ENCODE measurements around the genes FLCN and RAI1.

DNA sequence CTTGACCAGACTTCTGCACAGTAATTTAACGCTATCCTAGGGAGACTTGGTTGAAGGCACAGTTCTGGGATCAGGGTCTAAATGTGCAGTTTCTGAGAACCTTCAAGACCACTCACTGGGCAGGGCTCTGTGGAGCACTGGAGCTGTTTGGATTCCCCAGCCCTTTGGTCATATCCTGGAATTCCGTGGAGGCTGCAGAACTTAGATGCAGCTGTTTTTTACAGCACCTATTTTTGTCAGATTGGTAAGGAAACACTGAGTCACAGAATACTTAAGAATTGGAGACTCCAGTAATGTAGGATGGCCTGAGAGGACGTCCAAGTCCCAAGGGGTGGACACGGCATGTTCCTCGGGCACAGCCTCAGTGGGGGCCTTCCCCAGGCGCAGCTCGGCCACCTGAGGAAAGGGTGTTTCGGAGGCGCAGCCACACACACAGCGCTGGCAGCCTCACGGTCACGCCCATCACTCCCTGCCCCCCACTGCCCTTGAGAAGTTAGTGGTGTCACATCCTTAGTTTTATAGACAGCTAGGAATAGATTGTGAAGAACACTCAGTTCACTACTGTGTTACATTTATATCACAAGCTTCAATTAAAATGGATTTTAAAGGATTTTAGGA, 14.8 kb downstream of the PLD6 start:
- PRO-cap = no peak
- CAGE, long polyA plus RNA = no peak

DNA sequence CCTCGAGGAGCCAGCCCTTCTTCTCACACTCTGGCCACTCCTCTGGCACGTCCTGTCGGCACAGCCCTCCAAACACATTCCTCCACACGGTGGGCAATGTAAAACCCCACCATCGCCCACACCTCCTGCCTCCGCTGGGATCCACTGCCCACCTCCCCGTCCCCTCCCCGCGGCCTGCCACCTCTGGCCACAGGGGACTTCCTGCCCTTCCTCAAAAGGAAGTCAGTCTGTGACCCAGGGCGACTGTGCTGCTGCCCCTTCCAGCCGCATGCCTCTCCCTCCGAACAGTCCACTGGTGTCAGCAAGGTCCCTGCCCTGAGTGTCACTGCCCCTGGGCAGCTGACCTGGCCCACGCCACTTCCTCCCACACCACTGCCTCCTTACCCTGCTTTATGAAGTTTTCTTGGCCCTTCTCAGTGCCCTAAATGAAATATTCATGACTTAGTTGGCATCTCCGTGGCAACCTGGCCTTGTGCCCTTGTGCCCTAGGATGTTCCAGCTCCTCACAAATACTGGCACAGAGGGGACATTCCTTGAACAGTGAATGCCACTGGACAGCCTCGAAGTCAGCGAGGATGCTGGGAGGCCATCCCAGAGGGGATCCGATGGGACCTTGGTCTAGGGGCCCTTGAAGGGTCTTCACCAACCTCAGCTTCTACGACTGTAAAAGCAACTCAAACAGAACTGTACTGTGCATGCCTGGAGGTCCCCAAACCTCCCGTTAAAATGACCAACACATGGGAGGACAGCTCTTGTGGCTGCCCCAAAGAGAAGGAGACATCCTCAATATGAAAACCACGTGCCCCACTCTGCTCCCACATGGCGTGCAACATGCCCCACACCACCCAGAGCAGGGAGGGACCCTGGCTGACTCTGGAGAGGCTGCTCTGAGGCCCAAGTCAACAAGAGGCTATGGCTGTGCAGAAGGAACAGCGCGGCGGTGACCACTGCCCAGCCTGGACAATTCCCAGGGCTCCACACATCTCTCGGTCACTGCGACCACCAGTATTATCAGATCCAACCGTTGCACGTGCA, 1.8 kb downstream of the PLD6 start:
- PRO-cap = no peak
- CAGE, long polyA plus RNA = no peak

GRCh38 chr17:17205044-17205781, 920 bp downstream of the PLD6 start:
- PRO-cap = bidirectional peak, plus-strand start at chr17:17205573, minus-strand start at chr17:17205448
- CAGE, long polyA plus RNA = no peak

- PRO-cap = bidirectional peak, plus-strand start at chr17:17237309, minus-strand start at chr17:17237170
- CAGE, long polyA plus RNA = start-site peak on the minus strand at chr17:17237145-17237168, 82 and 163 reads in 2 replicates
Observed at GRCh38 chr17:17237044-17237584, at the start of gene FLCN. Gene FLCN (minus strand): TSS chr17:17237168.

- PRO-cap = no peak
- CAGE, long polyA plus RNA = no peak
Observed at GRCh38 chr17:17300580-17301151, 2.5 kb upstream of the NT5M start.

DNA sequence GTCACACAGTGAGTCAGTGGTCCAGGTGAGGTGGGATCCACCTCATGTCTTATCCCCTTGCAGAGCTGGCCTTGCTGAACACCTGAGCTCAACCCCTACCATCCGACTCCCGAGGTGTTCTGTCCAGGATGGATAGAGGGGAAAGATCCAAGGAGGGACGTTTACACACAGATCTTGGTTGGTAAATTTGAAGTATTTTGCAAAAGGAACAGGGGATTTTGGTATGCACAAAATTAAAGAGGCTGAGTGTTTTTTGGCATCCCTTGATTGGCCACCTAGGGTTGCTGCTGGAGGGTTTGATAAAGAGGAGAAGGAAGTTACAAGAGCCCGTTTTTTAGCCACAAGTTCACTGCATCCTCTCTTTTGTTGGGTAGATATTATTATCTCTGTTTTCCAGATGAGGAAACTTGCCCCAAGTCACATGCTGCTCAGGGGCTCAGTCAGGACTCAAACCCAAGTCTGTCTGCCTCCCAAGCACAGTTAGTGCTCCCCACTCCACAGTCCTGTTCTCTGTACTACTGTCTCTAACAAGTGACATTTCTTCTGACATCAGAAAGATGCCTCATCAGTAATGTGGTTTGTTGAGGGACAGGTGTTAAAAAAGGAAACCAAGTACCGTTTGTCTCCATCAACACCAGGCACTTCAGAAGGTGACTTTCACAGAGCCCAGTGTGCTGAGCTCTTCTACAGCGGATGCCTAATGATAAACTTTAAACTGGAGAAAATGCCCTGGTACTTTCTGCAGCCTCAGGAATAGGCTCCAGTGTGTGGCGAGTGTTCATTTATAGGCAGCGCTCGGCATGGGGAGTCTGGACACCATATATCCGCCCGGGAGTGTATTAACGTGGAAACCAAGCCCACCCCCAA, 1.4 kb downstream of the NT5M start:
- PRO-cap = no peak
- CAGE, long polyA plus RNA = no peak

- PRO-cap = no peak
- CAGE, long polyA plus RNA = no peak
Observed at GRCh38 chr17:17361572-17362252, 58.5 kb downstream of the NT5M start.

GRCh38 chr17:17383443-17384353, 80.5 kb downstream of the NT5M start:
- PRO-cap = no peak
- CAGE, long polyA plus RNA = no peak

DNA sequence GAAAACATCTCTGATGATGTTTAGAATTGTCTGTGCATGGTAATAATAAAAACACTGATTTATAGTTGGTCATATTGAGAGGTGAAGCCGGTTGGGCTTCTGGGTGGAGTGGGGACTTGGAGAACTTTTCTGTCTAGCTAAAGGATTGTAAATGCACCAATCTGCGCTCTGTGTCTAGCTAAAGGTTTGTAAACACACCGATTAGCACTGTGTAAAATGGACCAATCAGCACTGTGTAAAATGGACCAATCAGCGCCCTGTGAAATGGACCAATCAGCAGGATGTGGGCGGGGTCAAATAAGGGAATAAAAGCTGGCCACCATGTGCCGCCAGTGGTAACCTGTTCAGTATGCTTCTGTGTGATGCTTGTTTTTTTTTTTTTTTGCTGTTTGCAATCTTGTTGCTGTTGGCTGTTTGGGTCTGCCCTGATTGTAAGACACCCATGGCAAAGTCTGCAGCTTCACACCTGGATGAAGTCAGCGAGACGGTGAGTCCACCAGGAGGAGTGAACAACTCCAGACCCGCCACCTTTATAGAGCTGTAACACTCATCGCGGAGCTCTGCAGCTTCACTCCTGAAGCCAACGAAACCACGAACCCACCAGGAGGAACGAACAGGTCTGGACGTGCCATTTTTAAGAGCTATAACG, 85.2 kb upstream of the MED9 start:
- PRO-cap = unidirectional peak, plus-strand start at position 335 of the sequence
- CAGE, long polyA plus RNA = no peak

- PRO-cap = no peak
- CAGE, long polyA plus RNA = no peak
Observed at GRCh38 chr17:17484351-17484943, 7.6 kb downstream of the MED9 start.

- PRO-cap = no peak
- CAGE, long polyA plus RNA = no peak
Observed at GRCh38 chr17:17492402-17493049, 3.7 kb downstream of the RASD1 start.

DNA sequence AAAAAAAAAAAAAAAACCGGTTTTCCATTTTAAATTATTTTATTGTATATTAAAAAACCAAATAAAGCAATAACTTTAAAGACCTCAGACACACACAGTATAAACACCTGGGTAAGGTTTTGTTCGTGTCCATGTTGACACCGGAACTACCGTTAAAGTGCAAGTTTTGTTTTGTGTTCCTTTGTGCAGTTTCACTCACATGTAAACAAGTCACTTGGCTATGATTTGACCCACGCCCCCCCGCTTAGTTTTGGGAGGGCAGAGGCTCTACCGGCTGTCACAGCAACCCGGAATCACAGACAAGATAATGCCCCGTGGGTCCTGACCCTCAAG, 1.8 kb downstream of the RASD1 start:
- PRO-cap = no peak
- CAGE, long polyA plus RNA = no peak

DNA sequence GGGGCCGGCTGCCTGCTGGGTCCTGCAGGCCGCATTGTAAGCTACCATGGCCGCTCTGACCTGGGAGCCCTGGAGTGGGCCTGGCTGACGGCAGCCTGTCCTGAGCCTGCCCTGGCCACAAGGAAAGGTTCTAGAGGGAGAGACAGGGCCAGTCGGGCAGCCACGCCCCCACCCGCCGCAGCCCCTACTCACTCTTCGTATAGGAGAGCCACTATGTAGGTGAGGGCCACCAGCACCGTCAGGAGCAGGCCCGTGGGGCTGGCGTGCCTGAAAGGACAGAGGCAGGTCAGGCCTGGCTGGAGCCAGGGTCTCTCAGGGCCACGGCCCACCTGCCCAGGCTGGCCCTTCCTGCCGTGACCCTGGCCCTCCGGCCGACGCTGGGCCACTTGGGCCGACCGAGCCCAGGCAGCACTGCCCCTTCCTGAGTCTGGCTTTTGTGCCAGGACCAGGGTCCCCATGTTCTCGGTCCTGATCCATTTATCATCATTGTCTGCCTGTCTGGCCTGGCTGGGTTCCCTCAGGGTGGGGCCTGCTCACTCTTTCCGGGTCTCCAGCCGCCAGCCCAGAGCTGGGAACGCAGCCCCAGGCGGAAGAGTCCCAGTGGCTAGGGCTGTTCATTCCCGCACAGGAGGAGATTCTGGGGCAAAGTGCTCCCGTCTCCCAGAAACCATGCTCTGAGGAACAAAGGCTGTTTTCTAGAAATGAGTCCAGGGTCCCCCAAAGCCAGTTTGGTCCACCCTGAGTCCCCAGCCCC, 10.0 kb upstream of the RASD1 start:
- PRO-cap = no peak
- CAGE, long polyA plus RNA = no peak

DNA sequence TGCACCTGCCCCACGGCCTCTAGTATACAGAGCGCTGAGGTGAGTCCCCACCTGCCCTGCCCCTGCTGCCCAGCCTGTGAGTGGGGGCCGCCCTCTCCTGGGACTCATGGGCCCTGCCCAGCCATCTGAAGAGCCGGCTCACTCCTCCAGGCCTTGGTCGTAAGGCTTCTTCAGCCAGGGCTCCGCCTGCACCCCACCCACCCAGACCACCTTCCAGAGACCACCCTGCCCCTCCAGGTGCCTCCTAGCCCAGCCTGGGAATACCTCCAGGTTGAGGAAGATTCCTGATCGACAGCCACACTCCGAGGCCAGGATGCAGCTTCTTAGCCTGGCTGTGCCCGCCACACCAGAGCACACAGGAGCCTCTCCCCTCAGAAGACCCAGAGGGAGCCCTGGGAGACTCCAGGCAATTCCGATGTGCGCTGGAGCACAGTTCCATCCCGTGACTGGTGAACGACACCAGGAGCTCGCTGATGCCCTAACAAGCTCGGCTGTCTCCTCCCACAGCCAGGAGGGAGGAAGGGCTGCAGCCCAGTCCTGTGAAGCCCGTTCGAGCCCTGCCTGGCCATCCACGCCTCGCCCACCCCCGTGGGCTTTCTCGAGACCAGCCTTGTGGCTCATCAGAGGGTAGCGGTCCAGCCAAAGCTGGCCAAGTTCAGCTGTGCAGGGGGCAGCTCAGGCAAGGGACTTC, 21.7 kb upstream of the RASD1 start:
- PRO-cap = no peak
- CAGE, long polyA plus RNA = no peak

DNA sequence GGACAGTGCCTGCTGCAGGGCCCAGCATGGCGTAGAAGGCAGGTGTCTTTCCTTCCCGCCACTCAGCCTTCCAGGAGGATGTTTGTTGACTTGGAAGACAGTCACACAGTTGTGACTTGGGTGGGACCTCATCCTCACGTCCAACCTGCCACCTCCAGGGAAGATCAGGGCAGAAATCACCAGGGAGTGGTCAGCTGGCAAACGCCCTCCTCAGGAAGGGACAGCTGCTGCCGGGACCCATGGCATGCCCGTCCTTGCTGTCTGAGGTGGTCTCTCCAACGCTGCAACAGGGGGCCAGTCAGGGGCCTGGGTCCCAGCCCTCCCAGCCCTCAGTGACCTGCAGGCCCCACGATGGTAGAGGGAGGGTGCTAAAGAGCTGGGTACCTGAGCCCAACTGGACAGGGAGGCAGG, 41.6 kb upstream of the RASD1 start:
- PRO-cap = no peak
- CAGE, long polyA plus RNA = no peak

DNA sequence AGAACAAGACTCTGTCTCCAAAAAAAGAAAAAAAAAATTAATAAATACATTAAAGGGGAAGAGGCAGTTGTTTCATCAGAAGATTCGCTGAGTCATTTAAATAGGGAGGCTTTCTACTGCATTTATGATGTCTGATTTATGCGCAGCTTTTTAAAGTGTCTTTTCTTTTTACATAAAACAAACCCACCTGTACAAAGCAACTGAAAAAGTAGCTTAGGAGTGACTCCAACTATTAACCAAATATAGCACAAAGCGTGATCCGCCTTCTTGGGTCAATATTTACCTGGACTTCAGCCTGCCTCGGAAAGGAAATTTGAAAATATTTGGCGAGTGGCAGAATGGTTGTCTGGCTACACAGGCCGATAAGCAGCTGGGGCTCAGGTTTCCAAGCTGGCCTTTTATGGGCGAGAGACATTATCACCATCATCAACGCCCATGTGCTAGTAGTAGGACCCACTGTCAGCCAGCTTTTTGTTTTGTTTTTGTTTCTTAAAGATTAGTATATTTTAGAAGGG, 42.4 kb upstream of the RASD1 start:
- PRO-cap = no peak
- CAGE, long polyA plus RNA = no peak

- PRO-cap = unidirectional peak, plus-strand start at chr17:17681582
- CAGE, long polyA plus RNA = no peak
Observed at GRCh38 chr17:17681055-17681687, at the start of gene RAI1. Gene RAI1 (plus strand): TSS chr17:17681458.

- PRO-cap = no peak
- CAGE, long polyA plus RNA = no peak
Observed at GRCh38 chr17:17698515-17699577, 17.6 kb downstream of the RAI1 start.

DNA sequence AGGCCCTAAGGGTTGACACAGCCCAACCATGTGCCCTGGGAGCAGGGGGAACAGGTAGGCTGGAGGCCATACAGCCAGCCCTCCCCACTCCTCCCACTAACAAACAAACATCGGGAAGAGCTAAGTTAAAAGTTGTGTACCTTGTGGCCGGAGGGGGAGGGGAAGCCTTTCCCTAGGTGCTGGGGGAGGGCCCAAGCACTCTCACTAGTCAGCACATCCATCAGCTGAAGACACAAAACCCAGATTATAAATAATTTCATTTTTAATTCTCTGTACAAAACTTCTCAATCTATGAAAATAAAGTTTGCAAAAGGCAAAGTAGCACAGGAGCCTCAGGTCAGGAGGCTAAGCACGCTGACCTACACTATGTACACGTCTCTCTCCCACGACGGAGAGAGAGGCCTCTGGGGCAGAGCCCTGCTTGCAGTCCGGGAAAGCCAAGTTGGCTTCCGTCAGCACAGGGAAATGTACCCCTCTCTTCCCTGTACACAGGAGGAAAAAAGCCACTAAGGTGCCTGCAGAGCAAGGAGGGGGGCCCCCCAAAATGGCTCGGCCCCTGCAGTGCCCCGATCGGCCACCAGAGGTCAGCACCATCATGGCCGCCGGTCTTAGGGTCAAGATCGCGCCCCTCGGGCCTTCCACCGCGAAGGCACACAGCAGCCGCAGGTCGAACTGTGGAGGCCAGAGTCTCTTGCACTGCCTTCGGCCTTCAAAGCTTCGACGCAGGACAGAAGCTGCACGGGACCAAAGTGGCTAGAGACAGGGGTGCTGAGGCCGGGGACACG, 24.8 kb downstream of the SREBF1 start:
- PRO-cap = no peak
- CAGE, long polyA plus RNA = no peak

- PRO-cap = no peak
- CAGE, long polyA plus RNA = no peak
Observed at GRCh38 chr17:17812618-17813420, 24.0 kb downstream of the SREBF1 start.

All from B cell (primary cell).